Choroid plexus epithelial cell (primary cell): ENCODE measurements around the gene OLA1.

DNA sequence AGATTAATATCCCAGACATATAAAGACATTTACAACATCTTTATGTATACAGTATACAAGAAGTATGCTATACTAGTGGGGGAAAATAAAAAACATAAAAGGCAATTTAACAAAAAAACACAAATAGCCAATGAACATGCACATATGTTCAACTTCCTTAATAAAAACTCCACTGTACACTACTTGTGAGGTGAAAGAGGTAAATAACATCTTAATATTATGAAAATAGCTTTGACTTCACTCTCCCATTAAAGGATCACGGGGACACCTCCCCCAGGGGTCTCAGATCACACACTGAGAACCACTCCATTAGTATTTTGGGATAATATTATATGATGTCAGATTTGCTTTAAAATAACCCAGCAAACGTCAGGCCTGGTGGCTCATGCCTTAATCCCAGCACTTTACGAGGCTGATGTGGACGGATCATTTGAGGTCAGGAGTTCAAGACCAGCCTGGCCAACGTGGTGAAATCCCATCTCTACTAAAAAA, 19.6 kb downstream of the SP3 start:
- RRBS = no CpG with 5 or more reads among the region's 5 CpGs

- RRBS = no CpG with 5 or more reads among the region's 3 CpGs
Observed at GRCh38 chr2:173954586-173955151, 10.5 kb downstream of the SP3 start.

DNA sequence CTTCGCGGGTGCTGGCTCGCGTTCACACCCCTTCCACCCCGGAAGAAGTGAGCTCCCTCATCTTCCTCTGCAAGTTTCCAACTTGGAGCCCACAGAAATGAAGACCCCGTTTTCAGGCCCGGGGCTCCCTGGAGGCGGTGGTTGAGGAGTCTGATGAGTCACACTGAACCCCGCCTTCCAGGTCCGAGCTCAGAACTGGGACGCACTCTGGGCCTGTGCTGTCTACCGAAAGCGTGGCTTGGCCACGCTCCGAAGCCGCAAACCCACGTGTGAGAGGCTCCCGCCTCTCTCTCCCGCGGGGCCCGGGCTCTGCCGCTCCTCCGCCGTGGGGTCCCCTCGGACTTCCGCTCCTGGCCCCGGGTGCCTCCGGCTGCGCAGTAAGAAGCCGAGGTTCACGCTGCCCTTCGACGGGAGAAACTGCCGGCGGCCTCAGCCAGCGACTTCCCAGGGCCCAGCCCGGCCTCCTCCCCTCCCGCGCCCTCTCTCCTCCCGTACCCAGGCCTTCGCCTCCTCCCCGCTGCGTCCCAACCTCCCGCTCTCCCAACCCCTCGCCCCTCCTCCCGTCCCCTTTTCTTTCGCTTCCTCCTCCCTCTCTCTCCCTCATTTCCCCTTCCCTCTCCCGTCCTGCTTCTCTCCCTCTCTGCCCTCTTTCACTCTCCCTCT, 47.6 kb upstream of the SP3 start:
- RRBS = 19% methylated on average over 24 of the region's 48 CpGs

DNA sequence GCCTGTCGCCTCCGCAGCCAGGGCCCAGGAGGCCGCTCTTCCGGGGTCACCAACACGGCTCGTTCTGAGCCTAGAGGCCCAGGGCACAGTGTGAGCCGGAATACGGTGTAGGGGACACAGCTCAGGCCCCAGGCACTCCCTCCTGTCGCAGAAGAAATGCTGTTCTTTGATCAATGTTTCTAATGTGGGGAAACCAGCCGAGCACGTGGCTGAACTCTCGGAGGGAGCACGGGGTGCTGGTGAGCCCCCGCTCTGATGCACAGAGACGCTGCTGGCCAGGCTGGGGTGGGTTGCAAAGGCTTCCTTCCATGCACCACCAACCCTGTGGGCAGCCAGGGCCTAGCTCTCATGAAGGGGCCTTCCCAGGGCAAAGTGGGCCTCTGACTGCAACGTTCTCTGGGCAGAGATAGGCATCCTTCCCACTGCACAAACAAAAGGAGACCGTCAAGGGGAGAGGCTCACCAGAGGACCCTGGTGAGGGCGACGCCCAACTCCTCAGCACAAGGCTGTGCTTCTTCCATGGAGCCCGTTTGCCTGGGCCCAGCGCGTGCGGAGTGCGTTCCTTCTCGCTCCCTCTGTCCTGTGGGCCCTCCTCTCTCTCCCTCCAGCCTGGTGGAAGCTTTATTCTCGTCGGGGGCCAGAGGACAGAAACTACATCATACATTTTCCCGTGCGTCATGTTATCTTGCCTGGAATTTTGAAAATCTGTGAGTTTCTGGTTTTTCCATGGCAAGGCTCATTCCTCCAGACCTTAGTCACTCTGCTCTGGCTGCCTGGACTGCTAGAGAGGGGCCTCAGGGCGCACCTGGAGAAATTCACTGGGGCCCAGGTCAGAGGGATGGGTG, 61.1 kb upstream of the SP3 start:
- RRBS = 27% methylated on average over 6 of the region's 30 CpGs

- RRBS = no CpG with 5 or more reads among the region's 19 CpGs
Observed at GRCh38 chr2:174246858-174247545, 1.3 kb downstream of the OLA1 start.

- RRBS = 2% methylated on average over 33 of the region's 94 CpGs
Observed at GRCh38 chr2:174247667-174248890, at the start of gene OLA1. TSS of gene OLA1 (minus strand) at chr2:174248532.

GRCh38 chr2:174310633-174311284, 24.0 kb upstream of the SP9 start:
- RRBS = no CpG with 5 or more reads among the region's 9 CpGs

DNA sequence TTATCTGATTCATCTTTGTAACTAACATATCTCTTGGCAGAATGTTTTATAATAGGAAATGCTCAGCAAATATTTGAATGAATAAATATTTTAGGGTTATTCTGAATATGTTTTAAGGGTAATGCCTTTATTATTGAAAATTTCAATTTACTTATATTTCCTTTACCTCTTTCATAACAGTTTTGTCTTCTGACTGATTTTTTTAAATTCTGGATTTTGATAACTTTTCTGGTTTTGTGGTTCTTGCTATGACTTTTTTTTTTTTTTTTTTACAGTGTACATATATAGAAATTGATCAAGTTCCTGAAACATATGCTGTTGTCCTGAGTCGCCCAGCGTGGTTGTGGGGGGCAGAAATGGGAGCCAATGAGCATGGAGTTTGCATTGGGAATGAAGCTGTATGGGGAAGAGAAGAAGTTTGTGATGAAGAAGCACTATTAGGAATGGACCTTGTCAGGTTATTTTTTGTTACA, 4.2 kb downstream of the SCRN3 start:
- RRBS = no CpG with 5 or more reads among the region's 2 CpGs

DNA sequence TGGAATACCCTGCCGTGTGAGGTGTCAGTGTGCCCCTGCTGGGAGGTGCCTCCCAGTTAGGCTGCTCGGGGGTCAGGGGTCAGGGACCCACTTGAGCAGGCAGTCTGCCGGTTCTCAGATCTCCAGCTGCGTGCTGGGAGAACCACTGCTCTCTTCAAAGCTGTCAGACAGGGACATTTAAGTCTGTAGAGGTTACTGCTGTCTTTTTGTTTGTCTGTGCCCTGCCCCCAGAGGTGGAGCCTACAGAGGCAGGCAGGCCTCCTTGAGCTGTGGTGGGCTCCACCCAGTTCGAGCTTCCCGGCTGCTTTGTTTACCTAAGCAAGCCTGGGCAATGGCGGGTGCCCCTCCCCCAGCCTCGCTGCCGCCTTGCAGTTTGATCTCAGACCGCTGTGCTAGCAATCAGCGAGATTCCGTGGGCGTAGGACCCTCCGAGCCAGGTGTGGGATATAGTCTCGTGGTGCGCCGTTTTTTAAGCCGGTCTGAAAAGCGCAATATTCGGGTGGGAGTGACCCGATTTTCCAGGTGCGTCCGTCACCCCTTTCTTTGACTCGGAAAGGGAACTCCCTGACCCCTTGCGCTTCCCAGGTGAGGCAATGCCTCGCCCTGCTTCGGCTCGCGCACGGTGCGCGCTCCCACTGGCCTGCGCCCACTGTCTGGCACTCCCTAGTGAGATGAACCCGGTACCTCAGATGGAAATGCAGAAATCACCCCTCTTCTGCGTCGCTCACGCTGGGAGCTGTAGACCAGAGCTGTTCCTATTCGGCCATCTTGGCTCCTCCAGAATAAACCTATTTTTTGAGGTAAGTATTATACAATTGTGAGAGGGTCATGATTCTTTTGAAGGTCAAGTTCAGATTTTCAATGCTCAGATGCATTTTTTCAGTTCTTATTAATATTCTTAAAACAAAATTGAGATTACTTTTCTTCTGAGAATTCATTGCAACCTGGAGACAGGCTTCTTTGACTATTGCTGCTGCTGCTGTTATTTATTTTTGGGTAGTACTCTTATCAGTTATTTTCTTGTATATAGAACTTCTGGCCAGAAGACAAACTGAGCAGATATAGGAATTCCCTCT, 14.5 kb downstream of the SCRN3 start:
- RRBS = no CpG with 5 or more reads among the region's 38 CpGs

DNA sequence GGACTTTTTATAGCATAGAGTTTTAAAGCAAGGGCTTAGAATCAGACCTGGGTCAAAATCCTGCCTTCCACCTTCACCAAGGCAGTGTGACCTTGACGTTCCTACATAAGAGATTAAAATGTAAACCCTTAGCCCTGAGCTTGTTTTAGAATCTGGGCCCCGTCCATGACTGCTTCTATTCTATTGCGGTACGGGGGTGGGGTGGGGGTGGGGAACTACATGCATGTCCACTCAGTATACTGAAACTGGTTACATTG, 638 bp upstream of the GPR155 start:
- RRBS = no CpG with 5 or more reads among the region's 4 CpGs

DNA sequence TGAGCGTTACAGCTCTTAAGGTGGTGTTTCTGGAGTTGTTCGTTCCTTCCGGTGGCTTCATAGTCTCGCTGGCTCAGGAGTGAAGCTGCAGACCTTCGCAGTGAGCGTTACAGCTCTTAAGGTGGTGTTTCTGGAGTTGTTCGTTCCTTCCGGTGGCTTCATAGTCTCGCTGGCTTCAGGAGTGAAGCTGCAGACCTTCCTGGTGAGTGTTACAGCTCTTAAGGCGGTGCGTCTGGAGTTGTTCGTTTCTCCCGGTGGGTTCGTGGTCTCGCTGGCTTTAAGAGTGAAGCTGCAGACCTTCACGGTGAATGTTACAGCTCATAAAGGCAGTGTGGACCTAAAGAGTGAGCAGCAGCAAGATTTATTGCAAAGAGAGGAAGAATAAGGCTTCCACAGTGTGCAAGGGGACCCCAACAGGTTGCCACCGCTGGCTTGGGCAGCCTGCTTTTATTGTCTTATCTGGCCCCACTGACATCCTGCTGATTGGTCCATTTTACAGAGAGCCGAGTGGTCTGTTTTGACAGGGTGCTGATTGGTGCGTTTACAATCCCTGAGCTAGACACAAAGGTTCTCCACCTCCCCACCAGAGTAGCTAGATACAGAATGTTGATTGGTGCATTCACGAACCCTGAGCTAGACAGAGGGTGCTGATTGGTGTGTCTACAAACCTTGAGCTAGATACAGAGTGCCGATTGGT, 49.9 kb downstream of the WIPF1 start:
- RRBS = 100% methylated on average over 2 of the region's 21 CpGs

DNA sequence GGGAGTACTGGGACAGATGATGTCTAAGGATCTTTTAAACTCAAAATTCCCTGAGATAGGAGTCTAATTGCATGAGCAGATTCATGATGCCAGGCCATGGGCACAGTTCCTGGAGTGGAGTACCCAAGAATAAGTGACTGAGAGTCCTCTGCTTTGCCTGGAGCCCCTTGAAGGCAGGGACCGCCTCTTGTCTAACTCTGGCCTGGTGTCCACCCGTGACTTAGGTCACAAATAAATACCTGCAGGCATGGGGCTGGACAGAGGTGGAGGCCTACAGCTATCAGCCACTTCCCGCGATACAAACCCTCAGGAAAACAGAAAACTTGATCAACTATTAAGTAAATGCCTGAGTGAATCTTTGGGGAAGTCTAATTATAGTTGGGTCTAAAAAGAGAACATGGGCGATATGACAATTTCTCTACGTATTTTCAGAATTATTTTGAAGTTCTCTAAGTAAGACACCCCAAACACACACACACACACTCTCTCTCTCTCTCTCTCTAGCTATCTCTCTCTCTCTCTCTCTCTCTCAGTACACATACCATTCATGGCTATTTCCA, 1.8 kb upstream of the WIPF1 start:
- RRBS = no CpG with 5 or more reads among the region's 6 CpGs

DNA sequence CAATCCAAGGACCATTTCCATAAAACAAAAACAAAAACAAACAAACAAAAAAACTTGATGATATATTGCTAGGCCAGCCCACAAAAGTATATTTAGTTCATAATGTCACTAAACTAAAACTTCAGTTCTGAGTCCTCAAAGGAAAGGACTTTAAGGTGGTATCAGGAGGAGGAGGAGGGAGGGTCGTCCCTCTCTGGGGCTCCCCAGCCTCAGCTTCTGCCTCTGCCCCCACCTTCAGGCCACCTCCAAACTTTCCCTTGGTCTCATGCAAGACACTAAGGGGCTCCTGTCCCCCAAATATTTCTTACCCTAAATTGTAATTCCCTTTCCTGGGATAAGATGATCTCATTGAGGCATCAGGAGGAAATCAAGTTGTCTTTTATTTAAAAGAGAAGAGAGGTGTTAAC, 13.7 kb upstream of the WIPF1 start:
- RRBS = no CpG with 5 or more reads among the region's 1 CpG

- RRBS = no CpG with 5 or more reads among the region's 7 CpGs
Observed at GRCh38 chr2:174654291-174655307, 57.0 kb upstream of the WIPF1 start.

GRCh38 chr2:175167040-175167269, 1.0 kb downstream of the ATF2 start:
- RRBS = no CpG with 5 or more reads among the region's 5 CpGs

- RRBS = 2% methylated on average over 7 of the region's 18 CpGs
Observed at GRCh38 chr2:175168461-175169145, 600 bp upstream of the ATF2 start.

DNA sequence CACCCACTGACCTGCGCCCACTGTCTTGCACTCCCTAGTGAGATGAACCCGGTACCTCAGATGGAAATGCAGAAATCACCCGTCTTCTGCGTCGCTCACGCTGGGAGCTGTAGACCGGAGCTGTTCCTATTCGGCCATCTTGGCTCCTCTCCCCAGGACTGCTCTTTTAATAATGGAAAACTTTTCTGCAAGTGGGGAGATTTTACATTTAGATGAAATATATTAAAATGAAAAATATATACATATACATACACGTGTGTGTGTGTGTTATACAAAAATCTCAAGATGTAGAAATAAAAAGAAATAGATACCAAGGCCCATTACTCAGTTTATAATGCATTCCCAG, 297.4 kb downstream of the LNPK start:
- RRBS = no CpG with 5 or more reads among the region's 9 CpGs

GRCh38 chr2:176092232-176092565, 322 bp upstream of the HOXD13 start:
- RRBS = 5% methylated on average over 1 of the region's 20 CpGs

DNA sequence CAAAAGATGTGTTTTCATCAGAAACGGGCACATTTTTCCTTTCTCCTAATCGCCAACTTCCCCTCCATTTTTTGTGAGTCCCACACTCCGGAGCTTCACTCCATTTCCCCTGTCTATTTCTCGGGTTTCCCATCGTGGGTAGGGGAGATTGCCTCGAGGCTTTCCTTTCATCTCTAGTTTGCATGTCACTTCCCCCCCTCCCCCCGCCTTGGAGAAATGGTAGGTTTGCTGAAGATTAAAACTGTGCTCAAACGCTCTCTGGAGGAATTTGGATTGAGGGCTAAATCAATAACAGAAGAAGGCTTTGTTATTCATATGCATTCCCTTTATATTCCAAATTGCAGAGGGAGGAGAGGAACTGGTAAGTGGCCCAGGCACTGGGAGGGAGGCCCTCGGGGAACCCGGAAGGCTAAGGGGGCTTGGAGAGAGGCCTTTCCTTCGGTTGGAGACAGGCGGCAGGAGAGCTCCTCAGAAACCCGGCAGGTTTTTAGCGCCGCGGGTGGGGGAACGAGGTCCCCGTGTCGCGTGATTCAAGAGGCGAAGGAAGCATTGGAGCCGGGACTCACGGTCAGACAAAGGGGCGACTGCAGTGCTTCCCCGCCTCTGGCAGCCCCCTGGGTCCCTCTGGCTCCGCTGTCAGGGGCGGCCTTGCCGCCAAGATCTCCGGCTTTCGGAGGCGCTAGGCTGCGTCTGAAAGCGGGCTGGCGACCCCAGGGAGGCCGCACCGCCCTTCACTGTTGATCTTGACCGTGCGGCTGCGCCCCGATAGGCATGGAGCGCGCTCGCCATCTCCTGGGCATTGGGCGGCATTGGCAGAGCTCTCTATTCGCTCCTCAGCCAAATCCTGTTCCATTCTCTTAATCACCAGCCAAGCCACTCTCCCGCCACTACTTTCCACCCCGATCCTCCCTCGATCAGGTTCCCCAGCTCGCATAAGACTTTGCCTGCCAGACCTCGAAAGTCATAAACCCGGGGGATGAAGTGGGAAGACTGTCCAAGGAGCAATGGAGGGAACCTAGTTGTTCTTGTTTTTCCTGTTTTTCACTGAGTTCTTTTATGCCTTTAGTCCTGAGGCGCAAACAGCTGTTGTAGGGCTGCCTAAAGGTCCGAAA, 2.3 kb upstream of the HOXD12 start:
- RRBS = 2% methylated on average over 17 of the region's 53 CpGs

DNA sequence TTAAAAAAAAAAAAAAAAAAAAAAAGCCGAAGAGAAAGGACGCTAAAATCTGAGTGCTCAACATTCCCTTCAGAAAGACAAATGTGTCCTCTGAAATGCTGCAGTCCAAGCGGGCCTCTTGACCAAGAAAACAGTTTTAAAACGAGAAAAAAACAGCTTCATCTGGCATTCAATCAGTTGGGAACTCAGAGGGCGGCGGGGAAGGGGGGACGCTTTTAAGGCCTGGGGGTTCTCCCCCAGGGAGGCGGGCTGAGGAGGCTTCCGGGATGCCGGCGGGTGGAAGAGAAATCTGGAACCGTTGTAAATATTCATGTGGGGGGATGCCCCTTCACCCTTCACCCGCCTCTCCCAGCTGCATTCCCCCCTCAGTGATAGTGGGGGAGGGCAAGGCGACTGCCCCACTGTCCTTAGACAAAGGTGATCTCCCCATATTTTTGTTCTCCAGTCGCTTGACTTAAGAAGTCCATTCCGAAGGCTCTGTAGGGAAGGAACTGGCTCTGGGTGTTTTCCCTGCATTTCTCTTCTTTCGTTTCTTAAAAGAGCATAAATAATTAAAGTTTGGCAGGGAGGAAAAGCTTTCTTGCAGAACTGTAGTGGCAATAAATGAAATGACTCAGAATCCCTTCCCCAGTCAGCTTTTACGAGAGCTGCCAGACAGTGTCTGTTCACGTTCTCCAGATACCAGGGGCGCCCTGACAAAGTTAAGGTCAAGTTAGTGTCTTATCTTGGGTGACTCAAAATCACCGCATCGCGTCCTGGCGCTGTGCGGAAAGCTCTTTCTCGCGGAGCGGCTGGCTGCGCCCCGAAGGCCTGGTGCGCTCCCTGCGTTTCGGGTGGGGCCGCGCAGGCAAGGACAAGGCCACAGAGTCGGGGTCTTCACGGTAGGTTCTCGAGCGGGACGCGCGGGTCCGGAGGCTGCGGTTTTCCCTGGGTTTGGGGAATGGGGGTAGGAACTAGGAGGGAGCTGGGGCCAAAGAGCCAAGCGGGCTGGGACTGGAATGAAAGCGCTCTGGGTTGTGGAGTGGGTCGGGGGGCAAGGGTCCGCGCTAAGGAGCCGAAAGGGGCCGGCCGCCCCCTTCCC, 3.0 kb upstream of the HOXD11 start:
- RRBS = no CpG with 5 or more reads among the region's 52 CpGs